Foreskin keratinocyte (primary cell): Measurements from ENCODE around the genes BAHCC1 and PDE6G.

- RAMPAGE, total RNA: no peak
These were observed 28.0 kb upstream of the AATK start for GRCh38 chr17:81193802-81194550.

GRCh38 chr17:81237179-81237863 lies 1.5 kb downstream of the TEPSIN start:
- RAMPAGE, total RNA: no peak

- RAMPAGE, total RNA: no peak
These were observed 10.2 kb upstream of the SLC38A10 start for GRCh38 chr17:81305255-81305761.

DNA sequence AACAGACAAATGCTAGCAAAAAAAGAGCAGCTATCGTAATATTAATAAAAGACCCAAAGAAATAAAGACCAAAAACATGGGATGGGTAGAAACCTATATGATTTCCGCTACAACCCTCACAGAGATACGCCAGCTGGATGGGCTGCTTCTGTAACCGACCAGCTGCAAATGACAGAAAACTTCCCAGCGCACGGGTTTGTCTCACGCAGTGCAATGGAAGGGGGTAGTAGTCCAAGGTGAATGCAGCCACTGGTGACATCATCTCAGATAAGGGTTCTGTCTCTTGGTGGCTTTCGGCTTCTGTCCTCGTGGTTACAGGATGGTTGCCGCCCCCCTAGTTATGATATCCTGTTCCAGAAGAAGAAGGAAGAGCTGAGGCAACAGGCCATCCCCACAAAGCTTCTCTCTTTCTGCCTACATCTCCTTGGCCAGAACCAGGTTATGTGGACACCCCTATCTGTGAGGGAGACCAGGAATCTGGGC lies 40.4 kb upstream of the BAHCC1 start:
- RAMPAGE, total RNA: no peak

DNA sequence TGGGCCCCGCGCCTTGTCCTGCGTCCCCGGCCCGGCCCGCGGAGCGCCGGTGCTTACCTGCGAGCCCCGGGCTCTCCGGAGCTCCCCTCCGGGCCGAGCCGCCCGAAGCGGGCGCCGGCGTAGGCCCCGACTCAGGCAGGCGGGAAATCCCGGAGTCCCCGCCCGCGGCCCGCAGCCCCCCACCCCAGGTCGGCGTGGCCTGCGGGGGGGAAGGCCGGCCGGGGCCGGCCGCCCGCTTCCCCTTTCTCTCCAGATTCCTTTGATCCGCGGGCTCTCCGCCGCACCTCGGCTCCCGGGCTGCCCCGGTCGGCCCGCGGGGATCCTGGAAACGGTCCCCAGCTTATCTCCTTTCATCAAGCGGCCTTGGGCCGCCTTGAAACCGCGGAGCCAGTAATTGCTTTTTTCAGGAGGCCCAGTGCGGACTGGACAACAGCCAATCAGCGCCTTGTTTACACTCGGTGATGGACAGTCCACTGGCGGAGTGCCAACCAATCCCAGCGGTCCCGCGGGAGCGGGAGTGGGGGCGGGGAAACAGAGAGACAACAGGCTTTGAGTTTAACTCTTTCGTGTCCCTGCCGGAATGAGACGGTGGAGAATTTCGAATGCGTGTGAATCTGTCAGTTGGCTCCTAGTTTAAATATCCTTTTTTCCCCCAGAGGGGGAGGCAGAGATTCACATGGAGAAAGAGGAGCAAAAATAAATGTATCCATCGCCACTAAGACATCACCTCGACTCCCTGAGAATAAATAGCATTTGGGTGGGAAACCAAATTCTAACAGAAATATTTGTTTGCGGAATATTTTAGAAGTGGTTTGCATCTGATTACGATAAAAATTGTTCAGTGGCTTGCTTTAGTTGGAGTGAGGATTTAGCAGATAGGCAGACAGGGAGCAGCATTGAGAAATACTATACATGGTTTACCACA lies 1.3 kb upstream of the BAHCC1 start:
- RAMPAGE, total RNA: no peak

- RAMPAGE, total RNA: no peak
These were observed at the start of gene BAHCC1 for GRCh38 chr17:81394799-81395746. Gene BAHCC1, plus strand, starts transcription at chr17:81395457.

- RAMPAGE, total RNA: no peak
These were observed 50.9 kb downstream of the ACTG1 start for GRCh38 chr17:81461602-81462247.

DNA sequence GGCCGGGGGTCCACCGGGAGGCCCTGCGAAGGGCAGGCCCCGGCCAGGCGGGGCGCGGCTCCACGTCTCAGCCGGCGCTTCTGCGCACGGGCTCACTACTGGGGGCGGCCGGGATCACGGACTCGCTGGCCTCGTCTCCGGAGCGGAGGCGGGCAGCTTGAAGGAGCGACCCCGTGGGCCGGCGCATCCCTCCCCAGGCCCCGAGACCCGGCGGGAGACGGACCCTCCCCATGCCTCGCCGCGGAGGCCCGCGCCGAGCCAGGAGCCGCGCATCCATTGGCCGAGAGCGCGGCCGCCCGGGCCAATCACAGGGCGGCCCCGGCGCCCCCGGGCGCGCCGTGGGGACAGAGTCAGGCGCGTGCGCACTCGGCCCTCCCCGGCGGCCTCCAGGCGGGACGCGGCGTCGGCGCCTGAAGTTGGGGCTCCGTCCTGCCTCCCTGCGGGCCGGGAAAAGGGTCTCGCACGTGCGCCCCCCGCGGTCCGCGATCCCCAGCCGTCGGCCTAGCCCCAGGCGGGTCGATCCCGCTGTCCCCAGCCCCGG lies 24.8 kb downstream of the ACTG1 start:
- RAMPAGE, total RNA: no peak

DNA sequence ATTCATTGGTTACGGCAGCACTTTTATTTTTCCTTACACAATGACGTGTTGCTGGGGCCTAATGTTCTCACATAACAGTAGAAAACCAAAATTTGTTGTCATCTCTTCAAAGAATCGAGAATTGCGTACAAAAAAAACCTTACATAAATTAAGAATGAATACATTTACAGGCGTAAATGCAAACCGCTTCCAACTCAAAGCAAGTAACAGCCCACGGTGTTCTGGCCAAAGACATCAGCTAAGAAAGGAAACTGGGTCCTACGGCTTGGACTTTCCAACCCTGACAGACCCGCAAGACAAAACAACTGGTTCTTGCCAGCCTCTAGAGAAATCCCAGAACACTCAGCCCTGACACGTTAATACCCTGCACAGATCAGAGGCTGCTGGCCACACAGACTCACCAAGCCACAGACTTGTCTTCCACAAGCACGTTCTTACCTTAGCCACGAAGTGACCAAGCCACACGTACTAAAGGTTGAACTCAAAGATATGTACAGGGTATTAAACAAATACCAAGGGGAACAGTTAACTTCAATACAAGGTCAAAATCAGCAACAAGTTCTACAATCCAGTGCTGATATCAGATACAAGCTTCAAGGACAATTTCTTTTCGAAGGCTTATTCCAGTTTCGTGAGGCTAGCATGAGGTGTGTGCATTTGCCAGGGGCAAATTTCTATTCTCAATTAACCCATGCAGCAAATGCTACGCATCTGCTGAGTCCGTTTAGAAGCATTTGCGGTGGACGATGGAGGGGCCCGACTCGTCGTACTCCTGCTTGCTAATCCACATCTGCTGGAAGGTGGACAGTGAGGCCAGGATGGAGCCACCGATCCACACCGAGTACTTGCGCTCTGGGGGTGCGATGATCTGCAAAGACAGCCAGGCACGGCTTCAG lies 2.4 kb downstream of the ACTG1 start:
- RAMPAGE, total RNA: no peak

DNA sequence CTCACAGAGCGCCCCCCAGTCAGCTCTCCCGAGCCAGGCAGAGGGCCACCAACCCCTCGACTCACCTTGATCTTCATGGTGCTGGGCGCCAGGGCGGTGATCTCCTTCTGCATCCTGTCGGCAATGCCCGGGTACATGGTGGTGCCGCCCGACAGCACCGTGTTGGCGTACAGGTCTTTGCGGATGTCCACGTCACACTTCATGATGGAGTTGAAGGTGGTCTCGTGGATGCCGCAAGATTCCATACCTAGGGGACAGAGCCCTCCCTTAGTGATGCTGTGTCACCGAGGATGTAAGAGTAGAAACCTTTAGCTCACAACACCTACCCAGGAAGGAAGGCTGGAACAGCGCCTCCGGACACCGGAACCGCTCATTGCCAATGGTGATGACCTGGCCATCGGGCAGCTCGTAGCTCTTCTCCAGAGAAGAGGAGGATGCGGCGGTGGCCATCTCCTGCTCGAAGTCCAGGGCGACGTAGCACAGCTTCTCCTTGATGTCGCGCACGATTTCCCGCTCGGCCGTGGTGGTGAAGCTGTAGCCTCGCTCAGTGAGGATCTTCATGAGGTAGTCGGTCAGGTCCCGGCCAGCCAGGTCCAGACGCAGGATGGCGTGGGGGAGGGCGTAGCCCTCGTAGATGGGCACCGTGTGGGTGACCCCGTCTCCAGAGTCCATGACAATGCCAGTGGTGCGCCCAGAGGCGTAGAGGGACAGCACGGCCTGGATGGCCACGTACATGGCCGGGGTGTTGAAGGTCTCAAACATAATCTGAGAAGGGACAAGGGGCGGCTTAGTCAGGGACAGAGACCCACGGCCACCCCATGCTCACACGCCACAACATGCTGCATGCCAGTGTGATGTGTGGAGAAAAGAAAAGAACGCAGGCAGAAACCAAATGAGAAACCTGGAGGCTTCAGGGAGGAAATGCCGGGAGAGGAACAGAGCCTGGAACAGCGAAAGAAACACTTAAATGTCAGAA lies 1.4 kb downstream of the ACTG1 start:
- RAMPAGE, total RNA: no peak

- RAMPAGE, total RNA: no peak
These were observed 227 bp upstream of the ACTG1 start for GRCh38 chr17:81512974-81513078.

- RAMPAGE, total RNA: no peak
These were observed 394 bp upstream of the ACTG1 start for GRCh38 chr17:81513079-81513307.

DNA sequence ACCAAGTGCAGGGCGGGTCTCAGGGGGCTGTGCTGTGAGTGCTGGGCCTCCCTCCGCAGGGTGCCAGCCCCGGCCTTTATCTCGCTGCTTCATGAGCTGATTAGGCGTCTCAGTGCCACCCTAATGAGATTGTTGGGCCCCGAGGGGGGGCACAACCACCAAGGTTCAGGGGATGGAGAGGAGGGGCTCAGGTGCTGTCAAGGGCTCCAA lies at the start of gene PDE6G:
Gene PDE6G, minus strand, starts transcription at position 52 of the 210 bp plus-strand sequence.
- RAMPAGE, total RNA: no peak

GRCh38 chr17:81665166-81665738 lies 1.2 kb downstream of the OXLD1 start:
- RAMPAGE, total RNA: no peak

GRCh38 chr17:81721871-81722870 lies 10.1 kb downstream of the SLC25A10 start:
- RAMPAGE, total RNA: no peak

GRCh38 chr17:81846318-81846793 lies 11.5 kb upstream of the PPP1R27 start:
- RAMPAGE, total RNA: no peak

- RAMPAGE, total RNA: no peak
These were observed 2.5 kb downstream of the ARHGDIA start for GRCh38 chr17:81868439-81869169.

- RAMPAGE, total RNA: no peak
These were observed 9.6 kb upstream of the ARHGDIA start for GRCh38 chr17:81880600-81881295.

- RAMPAGE, total RNA: no peak
These were observed 2.5 kb upstream of the SIRT7 start for GRCh38 chr17:81920368-81920906.

- RAMPAGE, total RNA: no peak
These were observed 2.8 kb upstream of the PYCR1 start for GRCh38 chr17:81939649-81940458.